HT-29 (cell line): ENCODE measurements around the genes ZDHHC14 and SERAC1.

GRCh38 chr6:157307996-157308361 lies 15.3 kb downstream of the TMEM242 start:
- RAMPAGE, long total RNA, result no peak

DNA sequence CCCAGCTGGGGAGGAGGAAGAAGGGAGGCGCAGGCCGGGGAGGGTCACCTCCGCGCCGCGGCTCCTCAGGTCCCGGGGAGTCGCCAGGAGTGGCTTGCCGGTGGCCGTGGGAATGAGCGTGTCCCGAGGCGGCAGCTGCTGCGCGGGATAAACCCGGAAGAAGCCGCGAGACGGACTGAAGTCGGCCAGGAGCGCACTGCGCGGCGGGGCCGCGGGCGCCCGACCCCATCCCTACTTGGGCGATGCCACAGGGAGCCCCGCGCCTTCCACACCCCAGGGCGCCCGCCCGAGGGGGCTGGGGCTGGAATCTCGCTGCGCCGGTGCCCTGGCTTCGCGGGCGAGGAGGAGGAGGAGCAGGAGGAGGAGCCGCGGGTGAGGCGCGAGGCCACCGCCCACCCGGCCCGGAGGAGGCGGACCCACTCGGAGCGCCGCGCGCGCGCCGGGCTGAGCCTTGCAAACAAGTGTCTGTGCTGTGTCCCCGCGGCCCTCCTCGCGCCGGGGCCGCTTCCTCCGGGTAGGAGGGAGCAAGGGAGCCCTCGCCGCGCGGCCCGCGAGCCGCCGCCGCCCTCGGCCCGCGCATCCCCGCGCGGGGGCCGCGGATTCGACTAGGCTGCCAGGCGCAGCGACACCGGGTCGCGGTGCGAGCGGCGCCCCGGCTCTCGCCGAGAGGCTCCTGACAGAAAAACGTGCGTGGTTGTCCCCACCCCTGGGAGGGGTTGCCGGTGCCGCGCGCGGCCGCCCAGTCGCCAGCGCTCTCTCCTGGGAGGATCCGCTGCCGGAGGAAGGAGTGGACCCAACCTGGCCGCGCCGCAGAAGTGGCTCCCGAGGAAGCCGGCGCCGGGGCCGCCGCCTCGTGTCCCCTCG lies at the start of gene ZDHHC14:
Gene ZDHHC14 (plus strand): TSS at position 447 of the 864 bp plus-strand sequence.
- RAMPAGE, long total RNA, result no peak

DNA sequence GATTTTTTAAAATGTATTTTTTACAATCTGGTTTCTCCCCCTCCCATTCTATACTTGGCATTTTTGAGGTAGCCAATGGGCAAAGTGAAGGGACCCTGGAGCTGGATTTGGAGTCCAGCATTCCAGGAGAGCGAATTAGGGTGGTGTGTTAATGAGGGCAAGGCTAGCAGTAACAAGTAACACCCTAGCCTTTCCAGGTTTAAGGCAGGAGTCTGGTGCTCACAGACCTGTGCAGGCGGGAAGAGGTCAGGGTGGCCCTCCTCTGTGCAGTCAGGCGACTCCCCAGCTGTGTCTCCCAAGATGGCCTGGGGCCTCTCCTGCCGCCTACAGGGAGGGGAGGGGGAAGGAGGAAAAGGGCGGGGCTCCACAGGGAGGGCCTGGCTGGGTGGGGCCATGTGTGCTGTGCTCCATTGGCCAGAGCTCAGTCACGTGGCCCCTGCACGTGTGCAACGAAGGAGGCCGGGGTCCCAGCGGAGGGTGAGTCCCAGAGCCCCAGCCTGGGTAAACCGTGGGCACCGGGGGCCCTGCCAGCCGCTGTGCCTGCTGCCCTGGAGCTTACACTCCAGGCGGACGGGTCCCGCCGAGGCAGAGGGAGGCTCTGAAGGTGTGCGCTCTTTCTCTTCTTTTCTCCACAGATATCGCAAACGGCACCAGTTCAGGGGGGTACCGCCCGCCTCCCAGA lies 211.5 kb downstream of the ZDHHC14 start:
- RAMPAGE, long total RNA, result no peak

- RAMPAGE, long total RNA, result no peak
Measured at GRCh38 chr6:157715607-157716439, 107.2 kb upstream of the SNX9 start.

DNA sequence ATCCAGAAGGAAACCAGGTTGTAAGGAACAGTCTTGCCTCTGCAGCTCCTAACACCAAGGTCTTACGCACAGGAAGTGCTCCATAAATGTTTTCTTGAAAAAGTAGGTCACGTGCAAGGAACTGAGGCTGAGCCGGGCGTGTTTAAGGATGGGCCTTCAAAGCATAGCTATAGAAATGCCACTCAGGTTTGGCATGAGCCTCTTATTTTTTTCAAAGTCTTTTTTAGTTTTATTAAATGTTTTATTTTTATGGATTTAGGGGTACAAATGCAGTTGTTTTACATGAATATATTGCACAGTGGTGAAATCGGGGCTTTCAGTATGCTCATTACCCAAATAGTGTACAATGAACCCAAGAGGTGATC lies 105.5 kb upstream of the SNX9 start:
- RAMPAGE, long total RNA, result no peak

DNA sequence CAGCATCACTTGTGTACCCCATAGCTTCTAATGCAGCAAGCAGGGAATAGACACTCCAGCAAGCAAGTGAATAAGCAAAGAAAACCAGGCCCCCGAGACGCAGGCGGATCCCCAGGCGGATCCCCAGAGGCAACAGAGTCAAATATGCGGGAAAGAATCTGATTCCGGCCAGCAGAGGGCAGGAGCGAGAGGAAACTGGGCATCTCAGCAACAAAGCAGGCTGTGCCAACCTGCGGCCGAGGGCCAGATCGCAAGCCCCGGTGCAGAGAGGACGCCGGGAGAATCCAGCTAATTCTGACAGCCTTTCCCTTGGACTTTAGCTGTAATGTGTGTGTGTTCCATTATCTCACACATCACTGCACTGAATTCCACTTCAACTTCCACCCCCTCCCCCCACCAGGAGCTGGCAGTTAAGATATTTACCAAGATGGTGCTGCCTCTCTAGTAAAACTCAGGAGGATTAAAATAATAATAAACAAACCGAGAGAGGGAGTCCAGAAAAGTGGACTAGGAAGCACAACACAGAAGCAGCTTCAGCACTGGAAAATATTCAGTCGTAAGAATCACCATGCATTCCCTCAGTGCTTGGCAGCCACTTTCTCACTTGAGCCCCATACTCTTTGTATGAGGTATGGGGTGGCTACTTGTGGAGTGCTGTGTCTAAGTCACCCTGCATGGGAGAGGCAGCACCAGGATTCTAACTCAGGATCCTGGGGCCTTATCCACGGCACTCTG lies 66.2 kb upstream of the SNX9 start:
- RAMPAGE, long total RNA, result no peak

GRCh38 chr6:157868773-157869292 lies 45.8 kb downstream of the SNX9 start:
- RAMPAGE, long total RNA, result no peak

- RAMPAGE, long total RNA, result no peak
Measured at GRCh38 chr6:157891309-157892471, 68.6 kb downstream of the SNX9 start.

DNA sequence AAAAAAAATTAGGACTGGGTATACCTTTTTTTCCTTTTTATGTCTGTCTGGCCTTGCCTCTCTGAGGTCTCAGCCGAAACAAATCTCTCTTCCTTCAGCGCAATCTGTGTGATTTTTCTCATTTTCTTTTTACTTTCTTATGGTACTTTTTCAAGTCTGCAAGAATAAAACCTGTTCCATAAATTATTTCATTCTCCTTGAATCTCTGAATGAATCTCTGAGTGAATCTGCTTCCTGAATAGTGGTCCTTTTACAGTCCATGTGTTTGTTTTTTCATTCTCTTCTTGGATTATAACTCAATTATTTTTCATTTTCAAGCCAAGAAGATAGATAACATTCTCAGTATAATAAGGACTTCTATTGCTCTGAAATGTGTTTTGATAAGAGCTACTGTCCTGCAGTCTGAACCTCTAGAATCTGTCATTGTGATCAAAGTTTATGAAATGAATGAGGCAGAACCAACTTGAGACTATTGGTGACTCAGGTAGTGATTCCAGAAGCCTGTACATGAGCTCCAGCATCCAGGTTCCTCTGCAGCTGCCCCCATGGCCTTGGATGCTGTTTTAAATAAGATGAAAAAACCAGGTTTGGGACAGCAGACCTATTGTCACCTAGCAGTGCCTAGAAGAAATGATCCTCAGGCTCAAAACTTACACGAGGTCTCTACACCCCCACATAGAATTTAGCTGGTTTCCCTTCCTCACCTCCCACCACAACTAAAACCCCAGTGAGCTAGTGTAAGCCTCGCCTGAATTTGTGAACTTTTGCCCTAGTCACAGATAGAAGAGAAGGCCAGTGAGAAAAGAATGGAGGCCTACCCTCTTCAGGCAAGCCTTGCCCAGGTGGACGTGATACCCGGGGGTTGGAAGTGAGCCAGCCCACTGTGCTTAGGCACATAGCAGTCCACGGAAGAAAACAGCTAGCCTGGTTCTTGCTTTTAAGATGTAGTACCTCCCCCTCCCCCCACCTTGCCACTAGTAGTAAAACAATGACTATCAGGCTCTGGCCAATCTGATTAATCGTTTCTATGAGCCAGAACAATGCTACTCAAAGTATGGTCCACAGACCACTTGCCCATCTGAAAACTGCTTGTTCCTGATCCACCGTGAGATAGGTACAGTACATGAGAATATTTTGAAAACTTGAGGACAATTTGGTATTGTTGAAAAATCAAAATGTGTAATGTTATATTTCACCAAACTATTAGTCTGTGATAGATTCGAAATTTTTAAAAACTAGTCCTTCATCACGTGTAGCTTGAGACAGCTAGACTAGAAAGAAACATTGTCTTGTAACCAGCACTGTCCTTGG lies 73.1 kb upstream of the SYNJ2 start:
- RAMPAGE, long total RNA, result no peak

GRCh38 chr6:157938348-157938844 lies 43.3 kb upstream of the SYNJ2 start:
- RAMPAGE, long total RNA, result no peak

DNA sequence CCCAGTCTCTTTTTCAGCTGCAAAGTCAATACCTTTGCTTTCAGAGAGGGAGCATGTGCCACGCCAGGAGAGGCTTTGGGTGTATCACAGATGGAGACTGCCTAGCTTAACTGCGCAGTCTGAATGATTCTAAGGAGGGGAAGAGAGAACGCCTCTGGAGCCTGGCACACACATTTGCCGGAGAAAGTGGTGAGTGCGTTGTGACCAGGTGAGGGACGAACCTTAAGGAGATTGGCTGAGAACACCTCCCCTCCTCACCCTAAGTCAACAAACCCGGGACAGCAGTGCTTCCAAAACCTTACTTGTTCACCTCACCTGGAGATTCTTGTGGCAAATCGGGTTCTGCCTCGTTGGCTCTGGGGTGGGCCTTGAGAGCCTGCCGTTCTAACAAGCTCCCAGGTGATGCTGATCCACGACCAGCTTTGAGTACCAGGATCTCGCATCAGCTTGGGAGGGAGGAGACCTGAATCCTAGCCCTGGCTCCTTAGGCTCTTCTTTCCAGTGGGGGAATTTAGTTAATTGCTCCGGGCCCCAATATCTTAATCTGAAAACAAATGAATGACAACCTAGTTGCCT lies 9.4 kb downstream of the SYNJ2 start:
- RAMPAGE, long total RNA, result no peak

GRCh38 chr6:158002707-158003790 lies 21.4 kb downstream of the SYNJ2 start:
- RAMPAGE, long total RNA, result no peak

DNA sequence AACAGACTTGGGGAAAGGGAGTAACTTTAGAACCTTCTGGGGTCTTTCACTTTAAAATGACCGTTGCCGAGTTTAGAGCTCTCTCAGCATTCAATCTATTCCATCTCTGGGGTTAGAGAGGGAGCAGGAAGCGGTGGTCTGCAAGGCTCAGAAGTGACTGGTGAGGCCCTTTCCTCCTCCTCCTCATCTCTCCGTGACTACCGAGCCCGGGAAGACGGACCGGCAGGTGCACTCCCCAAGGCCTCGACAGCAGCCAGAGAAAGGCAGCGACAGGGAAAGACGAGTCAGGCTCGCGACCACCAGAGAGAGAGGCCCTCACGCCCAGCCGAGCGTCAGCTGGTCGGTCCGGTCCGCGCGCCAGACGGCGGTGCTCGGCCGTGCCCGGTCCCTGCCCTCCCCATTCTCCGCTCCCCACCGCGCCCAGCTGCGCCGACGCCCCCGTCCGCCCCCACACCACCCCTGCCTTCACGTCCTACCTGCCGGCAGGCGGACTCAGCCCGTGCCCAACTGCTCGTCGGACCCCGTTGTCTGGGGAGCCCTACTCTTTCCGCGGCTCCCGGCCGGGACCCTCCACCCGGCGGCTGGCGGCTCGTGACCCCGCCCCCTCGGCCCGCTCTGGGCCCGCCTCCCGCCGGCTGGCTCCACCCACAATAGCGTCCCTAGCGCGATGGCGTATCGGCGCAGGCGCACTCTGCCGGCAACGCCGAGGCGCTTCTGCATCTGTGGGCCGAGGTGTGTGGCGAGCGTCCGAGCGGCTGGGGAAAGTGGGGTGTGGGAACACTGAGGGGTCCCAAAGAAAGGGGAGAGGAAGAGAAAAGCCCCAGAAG lies at the start of gene SERAC1:
Gene SERAC1 (minus strand): TSS at position 599 of the 827 bp plus-strand sequence.
- RAMPAGE, long total RNA, result start-site peak on the plus strand centred at position 702 of the sequence, 13 bp wide, 41 and 138 reads in 2 replicates

DNA sequence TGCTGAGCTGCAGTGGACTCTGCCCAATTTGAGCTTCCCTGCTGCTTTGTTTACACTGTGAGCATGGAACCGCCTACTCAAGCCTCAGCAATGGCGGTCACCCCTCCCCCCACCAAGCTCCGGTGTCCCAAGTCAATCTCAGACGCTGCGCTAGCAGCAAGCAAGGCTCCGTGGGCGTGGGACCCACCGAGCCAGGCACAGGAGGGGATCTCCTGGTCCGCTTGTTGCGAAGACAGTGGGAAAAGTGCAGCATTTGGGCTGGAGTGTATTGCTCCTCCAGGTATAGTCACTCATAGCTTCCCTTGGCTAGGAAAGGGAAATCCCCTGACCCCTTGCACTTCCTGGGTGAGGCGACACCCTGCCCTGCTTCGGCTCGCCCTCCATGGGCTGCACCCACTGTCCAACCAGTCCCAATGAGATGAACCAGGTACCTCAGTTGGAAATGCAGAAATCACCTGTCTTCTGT lies 15.4 kb downstream of the GTF2H5 start:
- RAMPAGE, long total RNA, result no peak

- RAMPAGE, long total RNA, result no peak
Measured at GRCh38 chr6:158311170-158311771, 994 bp upstream of the TULP4 start.

GRCh38 chr6:158560248-158561323 lies 695 bp downstream of the TMEM181 start:
- RAMPAGE, long total RNA, result no peak

- RAMPAGE, long total RNA, result no peak
Measured at GRCh38 chr6:158561696-158562667, 2.1 kb downstream of the TMEM181 start.

DNA sequence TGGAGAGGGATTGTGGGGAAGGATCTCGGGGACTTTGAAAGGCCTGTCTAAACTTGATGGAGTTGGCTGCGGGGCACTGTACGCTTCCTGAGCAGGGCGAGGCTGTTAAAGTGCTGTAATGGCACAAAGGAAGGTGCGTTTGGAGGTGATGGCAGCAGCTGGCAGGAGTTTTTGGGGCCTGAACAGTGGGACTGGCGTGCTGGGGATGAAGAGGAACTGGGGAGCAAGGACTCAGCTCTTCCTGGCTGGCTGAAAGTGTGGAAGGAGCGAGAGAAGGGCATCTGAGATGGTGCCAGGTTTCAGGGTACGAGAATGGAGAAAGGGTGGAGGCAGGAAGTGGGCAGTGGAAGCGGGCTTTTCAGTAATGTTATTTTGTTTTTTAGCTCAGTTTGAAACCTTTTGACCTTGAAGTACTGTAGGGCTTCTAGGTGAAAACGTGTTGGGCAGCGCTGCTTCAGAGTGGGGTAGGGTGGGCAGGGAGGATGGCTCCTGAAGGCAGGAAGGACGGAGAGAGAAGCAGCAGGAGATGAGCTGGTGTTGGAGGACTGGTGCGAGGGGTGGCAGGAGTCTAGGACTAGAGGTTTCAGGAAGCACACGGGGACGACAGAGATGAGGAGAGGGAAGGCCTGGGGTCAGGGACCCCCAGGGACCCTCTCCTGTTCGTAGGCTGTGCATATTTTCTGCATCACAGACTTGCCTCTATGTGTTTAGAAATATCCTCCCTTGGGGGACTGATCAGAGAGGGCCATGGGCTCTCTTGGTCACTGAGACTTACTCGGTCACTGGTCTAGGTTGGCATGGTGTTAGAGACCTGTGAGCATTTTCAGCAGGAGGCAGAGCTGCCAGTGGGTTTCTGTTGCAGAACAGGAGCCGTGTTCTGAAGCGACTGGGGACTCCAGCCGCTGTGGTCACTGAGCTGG lies 8.2 kb downstream of the TMEM181 start:
- RAMPAGE, long total RNA, result no peak

- RAMPAGE, long total RNA, result no peak
Measured at GRCh38 chr6:158626836-158627808, 17.4 kb downstream of the DYNLT1 start.

GRCh38 chr6:158634630-158635318 lies 9.8 kb downstream of the DYNLT1 start:
- RAMPAGE, long total RNA, result no peak